Endometrial microvascular endothelial cells (primary cell): ENCODE data around the genes TEKT5 and TNP2.

DNA sequence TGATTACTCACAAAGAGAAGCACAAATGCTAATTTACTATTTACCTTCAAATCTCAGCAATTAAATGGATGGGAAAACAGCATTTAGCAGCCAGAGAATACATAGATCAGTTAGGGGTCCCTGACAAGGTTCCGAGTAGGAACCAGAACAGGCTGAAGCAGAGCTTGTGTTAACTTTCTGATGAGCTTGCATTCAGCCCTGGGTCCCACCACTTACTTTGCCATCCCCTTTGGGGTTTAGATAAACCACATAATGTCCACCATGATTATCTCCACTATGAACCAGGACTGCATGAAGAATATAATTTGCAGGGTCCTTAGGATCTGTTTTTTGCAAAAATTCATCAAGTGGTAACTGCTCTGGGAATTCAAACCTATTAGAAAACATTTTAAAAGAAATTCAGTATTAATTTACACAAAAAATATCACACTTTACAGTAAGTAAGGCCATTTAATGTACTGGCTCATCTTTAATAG is 24.1 kb downstream of the LITAFD start:
- RAMPAGE, long total RNA = no peak

- RAMPAGE, long total RNA = no peak
Measured at GRCh38 chr16:8908729-8909337, 26.7 kb downstream of the LITAFD start.

DNA sequence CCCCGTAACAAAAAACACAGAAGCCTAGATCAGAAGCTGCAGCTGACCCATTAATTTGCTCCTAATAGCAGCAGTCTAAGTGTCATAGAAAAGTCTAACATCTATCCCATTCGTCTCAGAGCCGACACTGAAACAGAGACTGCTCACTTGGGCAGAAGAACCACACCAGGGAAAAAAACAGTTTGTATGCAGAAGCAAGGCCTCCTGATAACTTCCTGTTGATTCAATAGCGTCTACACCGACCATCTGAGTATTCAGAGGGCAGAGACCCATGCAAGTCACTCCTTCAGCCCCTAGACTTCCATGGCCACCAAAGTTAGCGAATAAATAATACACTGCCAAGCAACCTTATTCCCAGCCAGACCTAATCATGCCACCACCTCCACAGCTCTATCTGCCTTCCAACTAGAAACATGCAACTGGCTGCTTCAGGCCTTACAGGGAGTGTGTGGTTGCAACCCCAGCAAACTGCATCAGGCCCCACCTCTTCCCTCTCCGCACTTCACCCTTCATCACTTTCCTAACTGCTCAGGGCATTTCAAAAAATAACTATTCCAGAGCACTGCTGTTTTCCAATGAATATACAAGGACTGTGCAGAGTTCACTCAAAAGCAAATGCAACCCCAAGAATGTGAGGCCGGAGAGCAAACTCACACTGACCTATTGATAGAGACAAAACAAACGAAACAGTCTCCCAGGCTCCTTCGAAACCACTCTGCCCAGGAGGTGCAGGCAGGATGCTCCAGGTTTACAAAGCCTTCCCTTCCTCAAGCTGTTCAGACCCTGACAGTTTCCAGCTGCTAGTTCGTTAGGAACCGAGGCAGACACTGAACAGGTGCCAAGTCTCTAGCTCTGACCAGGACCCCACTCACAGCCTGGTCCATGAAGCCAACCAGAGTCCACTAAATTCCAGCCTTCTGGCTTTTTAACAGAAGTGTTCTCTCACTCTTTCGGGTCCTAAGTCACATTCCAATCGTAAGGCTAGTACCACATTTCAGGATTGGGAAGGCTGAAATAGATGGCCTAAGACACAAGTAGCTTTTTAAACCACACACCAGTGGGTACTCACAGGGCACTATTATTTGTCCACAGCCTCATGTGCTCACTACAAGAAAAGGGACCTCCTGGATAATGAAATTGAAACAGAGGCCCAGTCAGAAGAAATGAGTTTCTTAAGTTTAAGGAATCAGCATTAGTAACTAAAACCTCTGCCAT is 3.5 kb downstream of the USP7 start:
- RAMPAGE, long total RNA = no peak

GRCh38 chr16:8991809-8992253 is 28.1 kb upstream of the USP7 start:
- RAMPAGE, long total RNA = no peak

- RAMPAGE, long total RNA = no peak
Measured at GRCh38 chr16:9541697-9542702, 450.6 kb downstream of the HAPSTR1 start.

DNA sequence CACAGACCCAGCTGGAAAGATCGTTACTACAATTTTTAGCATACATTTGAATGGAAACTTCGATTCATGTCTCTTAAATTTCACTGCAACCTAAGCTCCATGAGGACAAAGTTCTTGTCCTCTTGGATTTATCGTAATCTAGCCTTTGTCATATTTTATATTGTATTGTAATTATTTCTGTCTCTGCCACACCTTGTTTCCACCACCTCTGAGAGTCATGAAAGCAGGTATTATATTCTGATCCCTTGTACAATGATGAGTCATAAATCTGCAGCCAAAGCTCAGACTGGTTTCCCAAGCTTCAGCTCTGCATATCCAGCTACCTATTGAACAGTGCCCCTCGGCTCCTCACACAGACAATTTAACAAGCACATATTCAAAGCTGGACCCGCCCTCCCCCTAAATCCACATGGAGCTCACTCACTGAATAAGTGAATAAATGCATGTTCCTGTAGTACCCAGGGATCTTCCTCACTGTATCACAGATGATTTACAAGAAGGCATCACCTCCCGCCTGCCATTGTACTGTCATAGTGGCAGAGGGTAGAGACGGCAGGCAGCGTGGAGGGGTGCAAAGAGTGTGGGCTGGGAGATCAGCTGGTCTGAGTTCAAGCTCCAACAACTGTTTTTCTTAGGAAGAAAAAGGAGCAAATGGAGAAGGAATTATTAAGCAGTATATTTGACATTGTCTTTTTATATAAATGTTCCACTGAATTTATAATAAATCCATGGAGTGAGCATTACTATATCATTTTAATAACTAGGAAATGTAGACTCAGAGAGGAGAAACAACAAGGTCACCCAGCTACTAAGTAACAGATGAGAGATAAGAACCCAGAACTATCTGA is 516.3 kb downstream of the GRIN2A start:
- RAMPAGE, long total RNA = no peak

GRCh38 chr16:9846264-9846885 is 335.9 kb downstream of the GRIN2A start:
- RAMPAGE, long total RNA = no peak

DNA sequence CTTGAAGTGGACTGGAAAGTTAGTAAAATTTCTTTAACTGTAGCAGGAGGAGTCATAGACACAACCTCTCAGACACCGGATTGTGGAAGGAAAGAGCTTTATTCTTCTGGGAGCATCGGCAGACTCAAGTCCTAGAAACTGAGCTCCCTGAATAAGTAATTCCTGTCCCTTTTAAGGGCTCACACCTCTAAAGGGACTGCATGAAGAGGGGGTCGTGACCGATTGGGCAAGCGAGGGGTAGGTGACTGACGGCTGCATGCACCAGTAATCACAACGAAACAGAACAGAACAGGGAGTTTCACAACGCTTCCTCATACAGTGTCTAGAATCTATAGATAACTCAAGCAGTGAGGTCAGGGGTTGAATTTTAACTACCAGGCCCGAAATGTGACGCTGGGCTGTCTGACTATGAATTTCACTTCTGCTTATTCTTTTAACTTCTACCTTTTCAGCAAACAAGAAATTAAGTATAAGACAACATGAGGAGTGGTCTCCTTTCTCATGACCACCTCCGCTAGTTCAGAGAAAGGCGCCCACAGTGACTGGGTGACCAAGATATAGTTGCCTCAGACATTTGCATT is 88.5 kb upstream of the ATF7IP2 start:
- RAMPAGE, long total RNA = no peak

GRCh38 chr16:10451316-10452074 is 65.6 kb downstream of the ATF7IP2 start:
- RAMPAGE, long total RNA = no peak

DNA sequence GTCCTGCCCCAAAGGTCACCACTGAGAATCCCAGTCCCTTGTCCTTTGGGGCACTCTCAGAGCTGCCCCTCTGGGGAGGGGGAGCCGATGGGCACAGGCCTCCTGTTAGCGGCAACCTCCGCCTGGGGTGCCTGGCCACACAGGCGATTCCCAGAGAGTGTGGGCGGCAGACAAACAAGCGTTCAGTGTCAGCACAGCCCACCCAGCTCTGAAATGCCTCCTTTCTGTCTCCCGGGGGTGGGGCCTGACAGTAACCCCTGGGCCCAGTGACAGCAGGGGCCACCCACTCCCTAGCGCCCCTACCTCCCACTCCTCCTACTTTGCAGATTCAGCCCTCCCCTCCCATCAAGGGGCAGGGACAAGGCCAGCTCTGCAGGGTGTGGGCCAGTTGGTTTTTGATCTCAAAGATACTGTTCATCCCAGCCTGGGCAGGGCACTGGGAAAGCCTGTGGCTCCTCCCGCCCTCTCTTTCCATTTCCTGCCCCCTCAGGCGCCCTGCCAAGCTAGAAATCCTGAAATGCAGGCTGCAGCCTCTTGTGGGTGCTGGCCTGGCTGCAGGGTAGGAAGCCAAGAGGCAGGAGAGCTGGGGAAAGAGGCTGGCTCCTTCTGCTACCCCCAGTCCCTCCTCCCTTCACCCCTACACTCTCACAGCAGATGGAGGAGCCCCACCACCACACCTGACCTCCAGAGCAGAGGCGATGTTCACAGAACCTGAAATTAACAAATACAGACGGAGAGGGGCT is 36.7 kb upstream of the EMP2 start:
- RAMPAGE, long total RNA = no peak

- RAMPAGE, long total RNA = no peak
Measured at GRCh38 chr16:10619269-10619938, 39.0 kb upstream of the EMP2 start.

- RAMPAGE, long total RNA = no peak
Measured at GRCh38 chr16:10694654-10695138, at the start of gene TEKT5. Gene TEKT5 (minus strand): TSS chr16:10694930.

DNA sequence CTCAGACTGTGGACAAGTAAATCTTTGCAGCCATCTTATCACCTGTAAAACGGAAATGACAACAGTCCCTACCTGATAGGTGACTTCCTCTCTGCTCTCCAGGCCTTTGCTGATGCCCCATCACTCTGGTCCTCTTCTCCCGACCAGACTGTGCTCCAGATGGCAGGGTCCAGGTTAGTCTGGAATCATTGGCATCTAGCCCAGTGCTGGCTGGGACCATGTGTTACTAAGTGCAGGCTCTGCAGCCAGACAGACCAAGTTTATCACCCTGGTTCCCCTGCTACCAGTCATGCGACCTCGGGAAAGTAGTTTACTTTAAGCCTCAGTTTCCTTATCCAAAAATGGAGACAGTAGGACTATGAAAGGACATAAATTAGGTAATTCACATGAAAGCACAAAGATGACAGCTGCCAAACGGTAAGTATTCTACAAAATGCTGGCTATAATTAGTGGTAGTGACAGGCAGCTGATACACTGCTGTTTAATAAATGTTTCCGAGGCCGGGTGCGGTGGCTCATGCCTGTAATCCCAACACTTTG is 1.7 kb upstream of the NUBP1 start:
- RAMPAGE, long total RNA = no peak

- RAMPAGE, long total RNA = no peak
Measured at GRCh38 chr16:10964213-10964671, 19.9 kb downstream of the CLEC16A start.

DNA sequence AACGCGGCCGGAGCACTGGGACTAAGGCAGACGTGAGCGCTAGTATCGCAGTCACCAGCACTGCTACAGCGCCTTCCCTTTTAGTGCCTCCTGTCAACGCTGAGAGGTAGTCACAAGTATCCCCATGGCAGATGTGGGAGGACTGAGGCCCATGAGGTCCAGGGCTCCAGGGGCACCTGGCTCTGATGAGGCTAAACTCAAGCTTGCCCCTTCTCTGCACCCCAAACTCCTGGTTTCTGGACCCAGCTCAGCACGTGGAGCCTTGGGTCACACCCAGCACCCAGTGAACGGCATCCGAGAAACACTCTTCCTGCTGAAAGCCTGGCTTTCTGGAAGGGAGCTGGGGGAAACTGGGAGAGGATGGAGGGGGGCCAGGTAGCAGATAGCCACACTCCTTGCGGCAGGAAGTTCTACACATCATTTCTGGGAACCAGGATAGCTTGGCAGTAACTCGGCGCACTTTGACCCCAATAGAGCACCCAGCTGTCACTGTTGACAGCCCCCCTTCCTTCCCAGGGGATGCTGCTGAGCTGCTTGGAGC is 50.5 kb downstream of the SOCS1 start:
- RAMPAGE, long total RNA = no peak

DNA sequence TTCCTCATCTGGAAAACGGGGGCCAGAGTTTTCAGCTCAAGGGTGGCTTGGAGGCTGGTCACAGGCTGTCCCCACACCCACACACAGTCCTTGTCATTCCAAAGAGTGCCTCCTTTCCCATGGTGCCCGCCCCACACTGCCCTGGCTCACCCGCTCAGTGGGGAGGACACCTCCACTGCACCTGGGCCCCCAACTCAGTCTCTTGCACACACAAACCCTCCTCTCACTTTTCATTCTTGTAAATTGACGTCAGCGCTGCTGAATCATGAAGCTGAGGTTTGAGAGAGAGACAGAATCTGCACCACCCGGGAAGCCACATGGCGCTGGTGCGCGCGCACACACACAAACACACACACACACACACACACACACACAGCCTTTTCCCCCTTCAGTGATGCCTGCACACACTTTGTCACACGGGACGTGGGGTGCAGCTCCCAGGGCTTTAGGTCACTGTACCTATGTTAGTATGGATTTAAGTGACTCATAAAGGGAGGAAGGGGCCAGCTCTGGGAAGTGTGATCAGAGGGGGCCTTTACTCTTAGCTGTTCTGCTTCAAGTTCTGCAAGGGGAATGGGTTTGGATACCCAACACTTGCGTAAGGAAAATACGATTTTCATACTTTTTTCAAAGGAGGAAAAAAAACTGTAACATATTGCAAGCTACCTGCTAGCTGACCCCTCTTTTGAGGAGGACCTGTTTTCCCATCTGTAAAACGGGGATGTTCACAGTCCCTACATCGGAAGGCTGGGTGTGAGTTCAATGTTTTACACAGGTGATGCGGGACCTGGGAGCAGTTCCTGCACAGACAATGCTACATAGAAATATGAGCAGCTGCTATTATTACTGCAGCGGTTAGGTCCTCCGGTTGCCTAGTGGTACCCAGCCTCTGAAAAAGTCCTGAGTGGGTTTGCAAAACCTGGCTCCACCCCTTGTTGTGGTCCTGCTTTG is 3.8 kb downstream of the SOCS1 start:
- RAMPAGE, long total RNA = no peak

DNA sequence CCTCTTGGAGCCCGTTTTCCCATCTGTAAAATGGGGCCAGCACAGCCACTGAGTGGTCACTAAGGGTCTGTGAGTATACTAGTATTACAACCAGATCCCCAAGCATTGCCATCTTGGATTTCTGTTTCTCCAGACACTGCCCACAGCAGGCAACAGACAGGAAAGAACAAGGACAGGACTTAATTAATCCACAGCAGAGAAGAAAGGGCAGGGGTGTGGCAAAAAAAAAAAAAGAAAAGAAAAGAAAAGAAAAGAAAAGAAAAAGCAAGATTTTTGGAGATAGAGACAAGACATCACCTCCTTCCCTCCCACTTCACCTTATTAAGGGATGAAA is 3.2 kb downstream of the SOCS1 start:
- RAMPAGE, long total RNA = no peak

DNA sequence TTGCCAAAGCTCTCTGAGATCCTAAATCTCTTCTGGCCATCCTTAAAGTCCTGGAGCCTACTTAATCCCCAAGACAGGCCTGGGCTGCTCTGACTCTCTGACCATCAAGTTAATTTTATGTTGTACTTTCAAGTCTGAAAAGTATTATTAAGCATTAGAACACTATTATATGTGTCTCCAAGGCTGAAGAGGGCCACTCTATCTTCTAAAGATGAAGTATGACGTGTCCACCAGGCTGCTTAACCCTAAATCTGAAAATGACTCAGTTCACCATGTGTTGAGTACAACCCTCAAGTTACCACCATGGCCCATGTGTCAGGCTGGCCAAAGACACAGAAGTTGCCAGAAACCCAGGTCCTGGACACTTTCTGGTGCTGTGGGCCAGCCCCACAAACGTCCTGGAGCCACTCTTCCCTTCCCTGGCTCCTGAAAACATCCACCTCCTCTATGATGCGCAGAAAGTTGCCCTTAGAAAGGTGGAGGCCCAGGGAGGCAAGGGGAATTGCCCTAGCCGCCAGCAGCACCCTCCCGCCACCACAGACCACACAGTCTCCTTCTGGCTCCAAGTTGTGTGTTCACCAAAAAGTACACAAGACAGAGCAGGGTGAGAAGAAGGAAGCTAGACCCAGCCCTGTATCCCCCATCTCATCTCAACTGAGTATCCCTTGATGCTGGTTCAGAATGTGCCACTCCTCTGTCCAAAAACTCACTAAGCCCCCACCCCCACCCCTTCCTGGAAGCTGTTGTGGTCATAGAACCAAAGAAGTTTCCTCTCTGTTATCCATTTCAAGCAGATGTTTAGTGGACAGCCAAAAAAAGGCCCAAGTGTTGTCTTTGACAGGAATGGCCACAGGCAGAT is 2.6 kb downstream of the SOCS1 start:
- RAMPAGE, long total RNA = no peak

- RAMPAGE, long total RNA = no peak
Measured at GRCh38 chr16:11257245-11257835, 1.3 kb upstream of the SOCS1 start.

GRCh38 chr16:11269044-11269490 is at the start of gene TNP2:
Gene TNP2 (minus strand): TSS chr16:11269325.
- RAMPAGE, long total RNA = no peak